Body of pancreas (tissue), 2 donors: ENCODE data around the gene NIT1.

- PRO-cap = bidirectional peak, plus-strand start at chr1:161014029, minus-strand start at chr1:161013806
- RAMPAGE, long total RNA, 2 experiments = no peak in any of the 2 experiments
Measured at GRCh38 chr1:161013045-161014264, 7.5 kb downstream of the F11R start.

DNA sequence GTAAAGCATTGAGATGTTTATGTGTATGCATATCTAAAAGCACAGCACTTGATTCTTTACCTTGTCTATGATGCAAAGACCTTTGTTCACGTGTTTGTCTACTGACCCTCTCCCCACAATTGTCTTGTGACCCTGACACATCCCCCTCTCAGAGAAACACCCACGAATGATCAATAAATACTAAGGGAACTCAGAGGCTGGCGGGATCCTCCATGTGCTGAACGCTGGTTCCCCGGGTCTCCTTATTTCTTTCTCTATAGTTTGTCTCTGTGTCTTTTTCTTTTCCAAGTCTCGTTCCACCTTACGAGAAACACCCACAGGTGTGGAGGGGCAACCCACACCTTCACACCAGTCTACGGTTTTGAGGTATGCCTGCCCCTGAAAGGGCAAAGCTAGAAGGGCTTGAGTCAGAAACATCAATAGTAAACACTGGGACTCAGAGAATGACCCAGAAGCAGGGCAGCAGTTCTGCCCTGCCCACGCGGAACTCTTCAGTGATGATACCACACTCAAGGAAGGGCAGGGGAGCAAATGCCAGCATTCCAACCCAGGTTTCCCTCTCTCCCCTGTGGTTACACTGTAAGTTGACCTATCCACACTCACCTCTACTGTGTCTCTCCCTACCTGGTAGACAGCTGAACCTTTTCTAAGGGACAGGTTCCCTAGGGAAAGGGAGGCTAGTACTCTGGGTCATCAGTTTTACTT, 3.3 kb downstream of the F11R start:
- PRO-cap = no peak
- RAMPAGE, long total RNA, 2 experiments = no peak in any of the 2 experiments

DNA sequence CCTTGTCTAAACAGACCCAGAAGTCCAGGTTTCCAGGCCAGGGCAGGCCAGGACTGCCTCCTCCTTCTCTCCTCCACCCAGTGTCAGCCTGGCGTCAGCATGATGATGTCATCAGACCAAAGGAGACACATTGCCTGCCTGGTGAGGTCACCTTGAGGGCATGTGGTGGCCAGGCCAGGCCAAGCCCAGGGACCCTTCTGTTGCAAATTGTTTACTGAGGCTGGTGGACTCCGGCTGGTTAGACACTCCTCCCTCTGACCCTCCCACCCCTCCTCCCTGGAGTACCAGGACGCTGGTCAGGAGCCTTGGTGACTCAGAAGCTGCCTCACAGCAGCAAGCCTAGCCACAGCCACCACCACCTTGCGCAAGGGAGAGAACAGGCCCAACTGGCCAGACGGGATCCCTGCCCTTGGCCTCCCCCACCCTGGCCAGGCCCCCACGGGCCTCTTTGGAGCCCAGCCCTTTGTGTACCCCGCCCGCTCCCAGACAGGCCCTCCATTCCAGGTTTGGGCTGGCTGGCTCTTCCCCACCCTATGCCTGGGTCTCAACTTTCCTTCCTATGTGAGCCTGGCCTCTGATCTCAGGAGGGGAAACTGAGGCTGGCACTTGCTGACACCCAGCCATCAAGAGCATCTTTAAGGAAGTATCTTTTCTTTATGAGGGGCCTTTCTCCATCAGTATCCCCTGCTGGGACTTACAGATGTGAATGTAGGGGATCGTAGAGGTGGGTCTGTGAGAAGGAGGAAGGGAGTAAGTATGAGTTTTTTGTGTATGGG, 5.8 kb downstream of the NECTIN4 start:
- PRO-cap = bidirectional peak, plus-strand start at position 360 of the sequence, minus-strand start at position 82 of the sequence
- RAMPAGE, long total RNA, 2 experiments = no peak in any of the 2 experiments

- PRO-cap = bidirectional peak, plus-strand start at chr1:161118129, minus-strand start at chr1:161118037; bidirectional peak, plus-strand start at chr1:161118575, minus-strand start at chr1:161118472
- RAMPAGE, long total RNA, 2 experiments = start-site peak on the plus strand in 2 of 2 experiments, at chr1:161118098-161118106 at its widest, 31 to 71 reads per replicate; start-site peak on the minus strand in 2 of 2 experiments, at chr1:161118033-161118055 at its widest, 74 to 277 reads per replicate
Measured at GRCh38 chr1:161117856-161118823, at the start of gene NIT1. TSS of gene NIT1 (plus strand) at chr1:161118105.

GRCh38 chr1:161153302-161153630, 512 bp upstream of the UFC1 start:
- PRO-cap = no peak
- RAMPAGE, long total RNA, 2 experiments = no peak in any of the 2 experiments

DNA sequence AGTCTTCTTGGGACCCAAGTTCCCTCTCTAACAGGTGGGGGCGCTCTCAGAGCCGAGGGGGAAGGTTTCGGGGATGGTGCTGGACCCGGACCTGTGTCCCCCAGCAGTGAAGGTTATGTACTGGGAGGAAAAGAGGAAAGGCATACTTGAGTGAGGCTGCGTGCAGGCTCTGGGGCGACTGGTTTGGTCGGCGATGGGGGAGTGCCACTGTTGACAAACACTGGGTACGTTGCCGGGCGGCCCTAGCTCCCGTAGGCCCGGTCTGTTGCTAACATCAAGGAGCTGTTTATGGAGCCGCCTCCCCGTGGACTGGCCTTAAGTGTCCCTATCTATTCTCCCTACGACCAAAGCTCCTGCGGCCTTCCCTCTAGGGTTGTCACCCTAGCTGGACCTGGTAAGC, 446 bp upstream of the PPOX start:
- PRO-cap = unidirectional peak, minus-strand start at position 108 of the sequence
- RAMPAGE, long total RNA, 2 experiments = no peak in any of the 2 experiments

GRCh38 chr1:161175633-161176148, 1.6 kb downstream of the B4GALT3 start:
- PRO-cap = no peak
- RAMPAGE, long total RNA, 2 experiments = no peak in any of the 2 experiments

DNA sequence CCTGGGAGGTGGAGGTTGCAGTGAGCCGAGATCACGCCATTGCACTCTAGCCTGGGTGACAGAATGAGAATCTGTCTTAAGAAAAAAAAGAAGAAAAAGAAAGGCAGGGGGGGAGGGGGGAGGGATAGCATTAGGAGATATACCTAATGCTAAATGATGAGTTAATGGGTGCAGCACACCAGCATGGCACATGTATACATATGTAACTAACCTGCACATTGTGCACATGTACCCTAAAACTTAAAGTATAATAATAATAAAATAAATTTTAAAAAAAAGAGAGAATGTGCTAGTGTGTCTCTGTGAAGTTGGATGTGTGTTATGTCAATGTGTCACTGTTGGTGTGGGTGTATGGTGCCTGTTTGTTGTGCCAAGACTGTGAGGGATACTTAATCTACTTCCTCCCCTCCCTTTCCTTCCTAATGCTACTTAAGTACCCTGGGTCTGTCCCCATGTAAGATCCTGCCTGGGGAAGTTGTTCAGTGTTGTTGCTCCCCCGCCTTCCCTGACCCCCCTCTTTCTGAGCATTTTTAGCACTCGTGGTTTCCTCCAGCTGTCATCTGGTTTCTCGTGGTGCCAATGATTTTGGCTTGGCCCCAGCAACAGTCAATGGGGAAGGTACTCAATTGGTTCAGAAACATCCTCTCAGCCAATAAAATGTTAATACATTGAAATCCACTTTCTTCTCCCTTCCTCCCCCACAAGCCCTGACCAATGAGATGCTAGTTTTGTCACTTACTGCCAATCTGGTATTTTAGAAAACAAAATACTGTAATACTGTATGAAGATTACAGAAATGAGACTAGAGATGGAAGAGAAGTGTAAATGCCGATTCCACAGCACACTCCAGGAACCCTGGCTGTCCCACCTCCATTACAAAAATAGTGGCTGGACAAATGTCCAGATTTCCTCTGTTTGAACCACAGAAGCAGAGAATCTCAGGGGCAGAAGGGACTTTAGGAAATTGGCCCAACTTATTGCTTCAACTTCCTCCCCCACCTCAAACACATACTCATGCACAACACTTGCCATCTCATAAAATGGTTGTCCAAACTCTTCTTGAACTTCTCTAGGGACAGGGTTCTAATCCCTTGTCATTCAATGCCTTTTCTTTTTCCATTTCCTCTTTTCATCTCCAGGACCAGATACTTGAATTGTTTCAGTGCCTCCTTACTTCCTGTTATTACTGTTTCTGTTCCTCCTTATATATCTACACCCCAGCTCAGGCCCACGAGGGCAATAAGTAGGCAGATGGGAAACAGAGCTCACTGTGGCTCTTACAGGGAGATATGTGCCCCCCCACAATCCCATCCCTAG, 8.1 kb upstream of the B4GALT3 start:
- PRO-cap = no peak
- RAMPAGE, long total RNA, 2 experiments = no peak in any of the 2 experiments

DNA sequence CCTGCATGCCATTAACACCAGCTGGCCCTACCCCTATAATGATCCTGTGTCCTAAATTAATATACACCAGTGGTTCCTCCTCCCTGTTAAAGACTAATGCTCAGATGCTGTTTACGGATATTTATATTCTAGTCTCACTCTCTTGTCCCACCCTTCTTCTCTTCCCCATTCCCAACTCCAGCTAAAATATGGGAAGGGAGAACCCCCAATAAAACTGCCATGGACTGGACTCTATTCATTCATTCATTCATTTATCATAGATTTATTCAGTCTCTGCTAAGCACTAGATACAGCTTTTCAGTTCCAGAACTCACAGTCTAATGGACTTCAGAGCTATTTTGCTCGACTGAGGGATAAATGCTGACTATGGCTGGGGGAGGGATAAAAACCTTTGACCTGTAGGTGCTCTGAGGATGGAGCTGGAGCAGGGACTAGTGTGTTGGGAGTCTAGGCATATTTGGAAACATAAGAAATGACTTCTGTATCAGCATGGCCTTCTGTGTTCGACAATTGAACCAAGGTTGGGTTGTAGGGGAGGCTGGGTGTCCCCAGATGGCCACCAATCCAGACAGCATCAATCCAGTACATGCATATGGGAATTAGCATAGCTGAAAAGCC, 4.0 kb downstream of the FCER1G start:
- PRO-cap = no peak
- RAMPAGE, long total RNA, 2 experiments = no peak in any of the 2 experiments

GRCh38 chr1:161222133-161222830, 1.1 kb downstream of the APOA2 start:
- PRO-cap = no peak
- RAMPAGE, long total RNA, 2 experiments = no peak in any of the 2 experiments

DNA sequence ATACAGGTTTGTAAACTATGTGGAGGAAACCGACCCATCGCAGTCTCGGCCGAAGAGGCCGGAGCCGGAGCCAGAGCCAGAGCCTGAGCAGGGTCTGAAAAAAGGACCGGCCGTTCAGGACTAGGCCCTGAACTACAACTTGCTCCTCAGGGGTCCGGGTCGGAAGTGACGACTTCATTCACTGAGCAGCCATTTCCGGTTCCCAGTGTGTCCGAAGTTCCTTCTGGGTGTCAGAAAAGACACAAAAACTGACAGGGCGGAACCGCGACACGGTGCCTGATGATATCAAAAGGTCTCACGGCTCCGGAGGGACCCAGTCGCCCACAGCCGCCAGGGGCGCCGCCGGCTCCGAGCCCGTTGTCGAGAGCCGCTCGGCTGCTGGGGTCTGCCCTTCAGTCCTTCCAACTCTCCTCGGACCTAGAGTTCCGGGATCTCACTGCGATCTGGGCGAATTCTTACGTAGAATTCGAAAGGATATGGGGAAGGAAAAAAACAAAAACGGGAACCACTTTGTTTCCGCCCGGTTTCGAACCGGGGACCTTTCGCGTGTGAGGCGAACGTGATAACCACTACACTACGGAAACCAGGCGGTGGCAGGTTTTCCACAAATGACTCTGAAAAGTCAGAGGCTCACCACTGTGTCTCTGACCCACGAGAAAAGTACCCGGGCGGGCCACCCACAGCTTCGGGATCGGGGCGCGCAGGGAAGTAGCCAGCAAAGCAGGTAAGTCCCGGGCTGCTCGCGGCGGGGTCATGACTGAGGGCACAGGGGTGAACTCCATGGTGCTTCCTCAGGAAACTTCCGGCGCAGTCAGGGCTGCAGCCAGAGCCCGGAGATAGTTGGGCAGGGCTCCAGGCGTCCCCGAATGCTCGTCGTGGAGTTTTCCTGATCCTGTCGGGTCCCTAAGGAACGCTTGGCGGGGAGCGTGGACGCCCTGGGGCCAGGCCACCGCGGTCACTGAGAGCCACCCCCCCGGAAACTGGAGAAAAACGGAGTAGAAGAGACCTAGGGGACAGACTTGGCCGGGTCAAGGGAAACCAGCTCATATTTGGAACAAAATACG, 31.8 kb upstream of the CFAP126 start:
- PRO-cap = bidirectional peak, plus-strand start at position 45 of the sequence, minus-strand start outside the sequence; bidirectional peak, plus-strand start at position 244 of the sequence, minus-strand start at position 167 of the sequence; bidirectional peak, plus-strand start at position 786 of the sequence, minus-strand start at position 445 of the sequence
- RAMPAGE, long total RNA, 2 experiments = start-site peak on the plus strand in 1 of 2 experiments, centred at position 617 of the sequence, 15 reads per replicate

DNA sequence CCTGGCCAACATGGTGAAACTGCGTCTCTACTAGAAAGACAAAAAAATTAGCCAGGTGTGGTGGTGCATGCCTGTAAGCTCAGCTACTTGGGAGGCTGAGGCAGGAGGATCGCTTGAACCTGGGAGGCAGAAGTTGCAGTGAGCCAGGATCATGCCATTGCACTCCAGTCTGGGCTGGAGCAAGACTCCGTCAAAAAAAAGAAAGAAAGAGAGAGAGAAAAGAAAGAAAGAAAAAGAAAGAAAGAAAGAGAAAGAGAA, 62.9 kb upstream of the CFAP126 start:
- PRO-cap = no peak
- RAMPAGE, long total RNA, 2 experiments = no peak in any of the 2 experiments

GRCh38 chr1:161511309-161511785, 6.1 kb downstream of the FCGR2A start:
- PRO-cap = no peak
- RAMPAGE, long total RNA, 2 experiments = no peak in any of the 2 experiments

GRCh38 chr1:161531634-161532329, 7.4 kb downstream of the HSPA6 start:
- PRO-cap = no peak
- RAMPAGE, long total RNA, 2 experiments = no peak in any of the 2 experiments

DNA sequence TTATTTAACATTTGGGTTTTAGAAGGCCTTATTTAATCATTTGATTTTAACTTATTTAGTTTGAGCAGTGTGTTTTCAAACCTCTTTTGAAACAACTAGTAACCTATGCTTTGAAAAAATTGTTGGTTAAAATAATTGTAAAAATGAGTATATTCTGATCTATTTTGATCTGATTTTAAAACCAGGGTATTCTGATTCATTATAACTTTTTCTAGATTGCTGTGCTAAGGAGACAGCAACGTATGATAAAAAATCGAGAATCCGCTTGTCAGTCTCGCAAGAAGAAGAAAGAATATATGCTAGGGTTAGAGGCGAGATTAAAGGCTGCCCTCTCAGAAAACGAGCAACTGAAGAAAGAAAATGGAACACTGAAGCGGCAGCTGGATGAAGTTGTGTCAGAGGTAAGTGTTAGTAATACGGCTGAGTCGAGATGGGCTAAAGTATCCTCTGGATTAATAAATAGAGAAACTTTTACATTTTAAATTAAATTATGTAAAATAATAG, 53.4 kb downstream of the ATF6 start:
- PRO-cap = no peak
- RAMPAGE, long total RNA, 2 experiments = start-site peak on the plus strand in 1 of 2 experiments, centred at position 132 of the sequence, 20 reads per replicate

- PRO-cap = no peak
- RAMPAGE, long total RNA, 2 experiments = no peak in any of the 2 experiments
Measured at GRCh38 chr1:161831685-161831971, 65.5 kb downstream of the ATF6 start.

DNA sequence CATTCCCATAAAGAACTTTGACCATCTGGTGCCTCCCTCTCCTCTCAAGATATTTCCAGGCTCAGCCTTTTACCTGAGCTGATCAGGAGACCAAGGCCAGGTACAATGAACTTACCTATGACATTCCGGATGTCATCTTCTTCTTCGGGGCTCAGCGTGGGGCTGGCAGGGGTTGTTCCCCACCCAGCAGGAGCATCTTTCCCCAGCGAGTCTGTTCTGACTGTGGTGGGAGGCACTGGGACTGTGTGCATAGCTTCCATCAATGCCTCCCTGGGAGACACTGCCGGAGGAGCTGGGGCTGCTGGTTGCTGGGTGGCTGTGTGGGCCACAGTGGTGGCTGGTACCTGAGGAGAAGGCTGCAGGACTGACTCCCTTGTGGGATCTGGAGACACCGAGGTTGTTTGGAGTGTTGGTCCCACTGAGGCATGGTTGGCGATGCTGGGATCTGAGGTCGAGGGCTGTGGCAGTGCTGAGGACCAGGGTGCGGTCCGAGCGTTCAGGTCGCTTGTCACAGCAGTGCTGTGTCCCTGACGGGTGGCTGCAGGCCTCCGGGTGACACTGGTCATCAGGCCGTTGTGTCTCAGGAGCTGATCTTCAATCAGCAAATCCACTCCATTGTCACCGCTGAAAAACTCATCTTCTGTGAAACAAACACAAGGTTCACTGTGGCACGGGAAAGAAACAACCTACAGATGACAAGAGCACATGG, 25.8 kb downstream of the OLFML2B start:
- PRO-cap = no peak
- RAMPAGE, long total RNA, 2 experiments = start-site peak on the minus strand in 1 of 2 experiments, centred at position 309 of the sequence, 6 reads per replicate

DNA sequence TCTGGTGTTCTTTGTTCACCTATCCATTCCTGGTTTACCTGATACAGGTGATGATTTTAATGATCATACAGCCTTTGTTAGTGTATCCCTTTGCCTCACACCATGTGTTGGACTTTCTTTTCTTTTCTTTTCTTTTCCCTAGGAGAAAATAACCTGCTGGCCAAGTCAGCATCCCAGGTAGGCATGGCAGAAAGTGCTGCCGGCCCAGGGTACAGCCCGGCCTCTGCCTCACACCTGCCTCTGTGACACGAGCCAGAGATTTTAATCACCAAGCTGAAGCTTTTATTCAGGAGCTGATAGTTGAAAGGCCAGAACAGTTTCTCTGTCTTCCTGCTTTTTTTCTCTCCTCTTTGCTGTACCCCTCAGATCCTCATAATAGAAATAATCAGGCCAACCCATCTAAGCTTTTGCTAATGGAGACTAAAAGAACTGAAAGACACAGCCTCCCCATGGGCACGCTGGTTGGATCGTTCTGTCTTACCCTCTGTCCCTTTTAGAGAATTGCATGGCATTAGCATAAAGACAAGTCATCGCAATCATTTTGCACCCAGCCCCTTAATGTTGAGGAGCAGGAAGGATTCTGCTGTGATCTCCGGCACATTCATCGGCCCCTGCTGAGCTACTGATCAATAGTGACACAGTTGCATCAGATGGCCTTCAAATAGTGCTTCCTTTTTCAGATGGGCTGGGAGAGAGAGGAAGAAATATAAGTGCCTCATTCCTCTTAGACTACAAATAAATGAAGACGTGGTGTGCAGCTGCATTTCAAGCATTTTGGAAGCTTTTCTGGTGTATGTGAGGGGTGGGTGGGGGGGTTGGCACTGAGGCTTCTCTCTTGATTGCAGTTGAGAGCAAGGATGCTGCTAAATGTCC, 75.2 kb downstream of the NOS1AP start:
- PRO-cap = no peak
- RAMPAGE, long total RNA, 2 experiments = no peak in any of the 2 experiments

GRCh38 chr1:162189185-162190111, 120.0 kb downstream of the NOS1AP start:
- PRO-cap = no peak
- RAMPAGE, long total RNA, 2 experiments = no peak in any of the 2 experiments

- PRO-cap = no peak
- RAMPAGE, long total RNA, 2 experiments = no peak in any of the 2 experiments
Measured at GRCh38 chr1:162544974-162545526, 16.5 kb upstream of the UAP1 start.